Jejunum (tissue), 1 donor: ENCODE measurements around the genes ACBD3 and PARP1.

GRCh38 chr1:225823935-225824429 is 14.1 kb downstream of the EPHX1 start:
- PRO-cap = no peak

GRCh38 chr1:225843222-225844058 is 33.5 kb downstream of the EPHX1 start:
- PRO-cap = no peak

- PRO-cap = no peak
Measured at GRCh38 chr1:225844059-225844960, 34.4 kb downstream of the EPHX1 start.

DNA sequence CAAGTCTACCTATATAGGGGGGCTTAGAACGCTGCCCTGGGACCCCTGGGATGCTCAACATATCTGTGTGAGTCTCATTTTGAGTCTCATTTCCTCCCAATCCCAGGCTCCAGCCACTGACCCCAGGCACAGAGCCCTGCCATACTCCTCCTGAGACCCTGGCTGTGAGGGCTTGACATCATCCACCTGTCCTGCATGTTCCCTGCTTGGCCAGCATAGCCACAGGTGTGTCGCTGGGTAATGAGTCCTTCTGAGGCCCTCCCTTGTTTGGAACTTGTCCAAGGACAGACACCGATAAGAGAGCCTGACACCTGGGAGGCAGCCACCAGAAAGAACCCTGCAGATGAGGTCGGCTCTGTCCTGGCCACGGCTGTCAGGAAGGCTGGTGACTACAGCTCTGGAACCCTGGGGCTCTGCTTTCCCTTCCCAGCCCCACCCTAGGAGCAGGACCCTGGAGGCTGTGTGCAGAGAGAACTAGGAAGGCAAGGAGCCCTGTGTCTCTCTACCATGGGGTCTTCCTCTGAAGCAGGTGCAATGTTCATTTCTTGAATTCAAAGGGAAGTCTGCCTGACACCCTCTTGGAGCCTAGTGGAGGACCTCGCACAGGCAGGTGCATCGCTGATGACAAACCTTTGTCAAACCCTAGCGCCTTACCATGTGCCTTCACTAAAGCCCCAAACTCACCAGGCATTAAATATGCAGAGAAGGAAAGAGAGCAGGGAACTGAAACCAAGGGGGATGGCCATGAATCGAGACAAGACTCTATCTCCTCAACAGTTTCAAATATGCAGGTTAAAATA is 34.5 kb downstream of the TMEM63A start:
- PRO-cap = no peak

DNA sequence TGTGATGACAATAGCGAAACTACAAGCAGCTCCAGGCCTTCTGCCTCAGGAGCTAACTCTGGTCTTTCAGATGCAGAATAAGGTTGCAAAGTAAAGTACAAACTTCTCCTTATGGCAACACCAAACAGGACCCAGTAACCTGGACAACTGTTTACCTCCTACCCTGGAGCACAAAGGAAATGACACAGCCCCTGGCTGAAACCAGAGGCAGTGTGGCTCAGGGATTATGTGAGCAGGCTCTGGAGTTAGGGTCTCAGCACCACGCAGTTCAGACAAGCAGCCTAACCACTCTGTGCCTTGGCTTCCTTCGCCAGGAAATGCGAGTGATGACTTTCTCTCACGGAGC is 1.2 kb downstream of the TMEM63A start:
- PRO-cap = no peak

DNA sequence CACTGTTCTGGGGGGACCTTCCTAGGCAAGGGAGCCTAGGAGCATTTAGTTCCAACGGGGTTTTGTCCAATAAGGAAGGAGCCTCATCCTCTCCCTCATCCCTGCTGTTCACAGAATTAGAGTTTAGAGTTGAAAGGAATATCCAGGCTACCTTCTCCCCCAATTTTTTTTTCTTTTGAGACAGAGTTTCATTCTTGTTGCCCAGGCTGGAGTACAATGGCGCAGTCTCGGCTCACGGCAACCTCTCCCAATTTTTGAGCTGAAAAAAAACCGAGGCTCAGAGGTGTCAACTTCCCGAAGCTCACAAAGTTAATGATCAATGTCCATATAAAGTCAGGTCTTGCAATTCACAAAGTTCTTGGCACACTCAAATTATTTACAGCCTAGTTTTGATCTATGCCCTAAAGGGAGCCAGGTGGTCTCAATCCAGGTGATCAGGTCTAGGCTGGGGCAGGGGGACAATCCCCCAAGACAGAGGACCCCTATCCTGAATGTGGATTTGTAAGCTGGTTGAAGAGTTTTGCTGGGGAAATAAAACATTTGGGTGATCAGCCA is 788 bp upstream of the LEFTY1 start:
- PRO-cap = no peak

- PRO-cap = no peak
Measured at GRCh38 chr1:225975761-225976395, 23.3 kb downstream of the SDE2 start.

- PRO-cap = bidirectional peak, plus-strand start at chr1:226063181, minus-strand start at chr1:226063050; bidirectional peak, plus-strand start at chr1:226063534, minus-strand start at chr1:226063282
Measured at GRCh38 chr1:226062919-226063379, 433 bp downstream of the H3-3A start.

- PRO-cap = no peak
Measured at GRCh38 chr1:226064188-226064618, 1.7 kb downstream of the H3-3A start.

DNA sequence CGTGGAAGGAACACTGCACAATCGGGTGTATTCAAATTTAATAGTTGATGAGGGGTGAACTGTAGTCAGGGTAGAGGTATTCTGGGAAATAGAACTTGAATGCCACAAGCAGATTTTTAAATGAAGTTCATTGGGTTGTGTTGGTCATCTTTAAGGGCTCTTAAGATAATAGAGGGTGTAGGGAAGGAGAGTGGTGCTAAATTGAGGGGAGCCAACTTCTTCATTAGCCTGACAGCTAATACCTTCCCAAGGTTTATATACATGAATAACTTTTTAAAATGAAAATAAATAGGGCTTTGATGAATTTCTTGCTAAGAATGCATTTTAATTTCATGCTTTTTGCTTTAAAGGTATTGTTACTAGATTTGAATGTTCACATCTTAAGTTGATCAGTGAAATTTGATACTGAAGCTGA is 2.6 kb downstream of the H3-3A start:
- PRO-cap = no peak

DNA sequence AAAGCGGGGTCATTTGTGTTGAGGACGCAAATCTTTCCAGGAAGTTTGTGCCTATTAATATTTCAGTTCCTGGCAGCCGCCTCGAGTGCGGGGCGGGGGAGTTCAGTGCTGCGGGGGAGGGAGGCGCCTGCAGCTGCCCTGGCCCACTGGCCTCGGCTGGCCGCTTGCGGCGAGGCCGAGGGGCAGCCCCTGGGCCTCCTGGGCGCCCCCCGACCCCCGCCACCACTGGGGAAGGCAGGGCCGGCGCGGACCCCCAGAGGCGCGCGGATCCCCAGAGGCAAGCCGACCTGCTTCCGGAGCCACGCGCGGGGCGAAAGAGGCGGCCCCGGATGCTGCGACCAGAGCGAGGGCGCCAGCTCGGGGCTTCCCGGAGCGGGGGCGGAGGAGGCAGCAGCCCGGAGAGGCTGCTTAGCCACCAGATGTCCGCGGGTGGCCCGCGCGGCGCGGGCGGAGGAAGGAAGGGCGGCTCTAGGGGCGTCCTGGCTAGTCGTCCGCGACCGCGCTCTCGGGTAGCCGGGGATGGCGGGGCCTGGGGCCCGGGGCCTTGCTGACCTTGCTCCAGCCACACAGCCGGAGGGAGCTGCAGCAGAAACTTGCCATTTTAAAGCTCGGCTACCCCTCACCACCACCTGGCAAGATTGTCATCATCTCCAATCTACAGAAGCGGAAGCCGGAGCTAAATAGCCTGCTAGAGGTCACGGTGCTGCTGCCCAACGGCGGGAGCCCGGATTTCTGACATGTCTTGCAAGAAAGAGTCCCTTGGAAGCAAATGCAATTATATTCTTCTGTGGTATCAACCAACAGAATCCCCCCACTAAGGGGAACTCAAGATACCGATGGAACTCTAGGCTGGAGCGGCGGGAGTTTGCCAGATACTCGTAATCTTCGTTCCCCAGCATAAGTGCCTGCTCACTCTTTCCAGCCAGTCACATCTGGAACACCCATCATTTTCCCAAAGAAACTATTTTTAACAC is 48.1 kb downstream of the H3-3A start:
- PRO-cap = bidirectional peak, plus-strand start at position 105 of the sequence, minus-strand start outside the sequence; bidirectional peak, plus-strand start at position 418 of the sequence, minus-strand start at position 312 of the sequence

DNA sequence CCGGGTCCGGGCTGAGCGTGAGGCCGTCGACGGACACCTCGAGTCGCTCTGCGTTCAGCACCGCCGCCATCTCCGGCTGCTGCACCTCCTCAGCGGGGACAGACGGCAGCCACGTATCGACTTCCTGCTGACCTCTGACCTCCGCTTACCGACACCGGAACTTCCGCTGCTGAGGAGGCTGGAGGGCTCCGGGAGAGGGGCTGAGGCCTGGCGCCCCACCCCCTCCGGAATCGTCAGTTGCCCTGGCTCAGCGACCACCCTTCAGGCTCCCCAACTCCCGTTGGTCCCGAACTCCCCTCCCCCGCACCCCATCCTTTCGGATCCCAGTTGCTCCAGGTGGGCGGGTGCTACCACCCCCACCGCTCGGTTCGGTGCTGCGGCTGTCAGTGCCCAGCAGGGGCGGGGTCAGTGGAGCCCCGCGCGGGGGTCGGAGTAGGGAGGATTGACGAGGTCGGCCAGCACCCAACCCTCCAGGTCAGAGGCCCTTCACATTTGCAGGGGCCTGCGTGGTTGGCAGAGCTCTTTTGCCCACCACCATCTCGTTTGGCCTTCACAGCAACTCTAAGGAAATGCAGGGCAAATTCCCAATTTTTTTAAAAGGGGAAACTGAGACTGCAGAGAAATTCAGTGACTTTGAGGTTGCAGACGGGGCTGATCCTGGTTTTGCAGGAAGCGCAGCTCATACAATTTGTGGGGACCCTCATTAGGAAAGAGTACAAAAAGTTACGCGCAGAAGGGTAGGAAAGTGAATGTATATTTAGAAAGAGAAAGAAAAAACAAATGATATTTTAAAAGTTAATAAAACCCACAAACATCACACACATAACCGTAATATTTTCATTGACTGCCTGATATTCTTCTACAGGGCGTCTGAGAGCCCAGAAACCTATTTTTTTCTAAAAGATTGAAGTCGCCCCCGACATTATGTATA is at the start of gene ACBD3:
Gene ACBD3 (minus strand): TSS at position 136 of the 931 bp plus-strand sequence.
- PRO-cap = bidirectional peak, plus-strand start at position 169 of the sequence, minus-strand start at position 81 of the sequence; unidirectional peak, minus-strand start at position 563 of the sequence

DNA sequence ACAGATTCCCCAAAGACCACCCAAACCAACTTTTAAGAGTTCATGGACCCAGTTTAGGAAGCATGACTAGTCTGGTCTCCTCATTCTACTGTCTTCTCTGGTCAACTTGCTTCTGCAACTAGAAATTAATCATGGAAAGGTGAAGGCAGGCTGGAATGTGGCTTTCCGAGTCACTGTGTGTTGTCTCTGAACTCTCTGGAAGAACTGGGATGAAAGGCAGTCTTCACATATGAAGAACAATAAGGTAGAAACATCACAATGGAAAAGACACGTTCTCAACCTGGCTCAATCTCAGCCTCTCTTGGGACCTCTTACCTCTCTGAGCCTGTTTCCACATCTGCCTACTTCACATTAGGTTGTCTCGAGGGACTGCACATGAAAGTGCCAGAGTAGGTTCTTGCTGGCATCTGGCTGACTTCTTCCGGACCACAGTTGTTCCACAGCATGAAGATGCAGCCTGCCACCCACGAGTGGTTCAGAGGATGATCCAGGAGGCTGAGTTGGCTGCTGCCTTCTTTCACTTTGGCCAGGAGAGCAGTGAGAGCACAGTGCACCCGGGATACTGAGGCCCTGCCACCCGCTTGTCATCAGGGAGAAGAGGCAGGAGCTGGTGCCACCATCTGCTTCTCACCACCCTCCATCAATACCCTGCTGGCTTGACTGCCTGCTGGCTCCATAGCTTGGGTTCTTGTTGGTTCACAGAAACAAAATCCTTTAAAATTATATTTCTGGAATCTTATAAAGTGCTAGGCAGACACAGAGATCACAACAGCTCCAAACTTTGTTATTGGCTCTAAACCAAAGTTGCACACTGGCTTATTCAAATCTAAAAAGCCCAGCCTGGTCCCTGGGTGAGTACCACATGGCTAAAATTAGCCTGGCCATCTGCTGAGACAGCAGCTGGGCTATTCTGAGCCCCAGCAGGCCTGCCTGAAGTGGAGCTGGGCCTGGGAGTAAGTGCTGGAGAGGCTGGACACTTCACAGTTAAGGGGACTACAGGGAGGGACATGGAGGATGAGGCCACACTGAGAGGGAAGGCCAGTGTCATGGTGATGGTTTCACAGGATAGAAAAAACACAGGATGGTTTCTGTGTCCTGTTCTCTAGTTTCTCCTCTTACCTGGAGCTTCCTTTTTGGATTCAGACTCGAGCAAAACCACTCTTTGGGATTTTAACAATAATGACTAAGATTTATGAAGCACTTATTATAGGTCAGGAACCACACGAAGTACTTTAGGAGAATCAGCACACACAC is 46.9 kb upstream of the LIN9 start:
- PRO-cap = no peak

GRCh38 chr1:226369091-226369624 is 38.7 kb downstream of the PARP1 start:
- PRO-cap = no peak

GRCh38 chr1:226400474-226401092 is 7.3 kb downstream of the PARP1 start:
- PRO-cap = no peak

DNA sequence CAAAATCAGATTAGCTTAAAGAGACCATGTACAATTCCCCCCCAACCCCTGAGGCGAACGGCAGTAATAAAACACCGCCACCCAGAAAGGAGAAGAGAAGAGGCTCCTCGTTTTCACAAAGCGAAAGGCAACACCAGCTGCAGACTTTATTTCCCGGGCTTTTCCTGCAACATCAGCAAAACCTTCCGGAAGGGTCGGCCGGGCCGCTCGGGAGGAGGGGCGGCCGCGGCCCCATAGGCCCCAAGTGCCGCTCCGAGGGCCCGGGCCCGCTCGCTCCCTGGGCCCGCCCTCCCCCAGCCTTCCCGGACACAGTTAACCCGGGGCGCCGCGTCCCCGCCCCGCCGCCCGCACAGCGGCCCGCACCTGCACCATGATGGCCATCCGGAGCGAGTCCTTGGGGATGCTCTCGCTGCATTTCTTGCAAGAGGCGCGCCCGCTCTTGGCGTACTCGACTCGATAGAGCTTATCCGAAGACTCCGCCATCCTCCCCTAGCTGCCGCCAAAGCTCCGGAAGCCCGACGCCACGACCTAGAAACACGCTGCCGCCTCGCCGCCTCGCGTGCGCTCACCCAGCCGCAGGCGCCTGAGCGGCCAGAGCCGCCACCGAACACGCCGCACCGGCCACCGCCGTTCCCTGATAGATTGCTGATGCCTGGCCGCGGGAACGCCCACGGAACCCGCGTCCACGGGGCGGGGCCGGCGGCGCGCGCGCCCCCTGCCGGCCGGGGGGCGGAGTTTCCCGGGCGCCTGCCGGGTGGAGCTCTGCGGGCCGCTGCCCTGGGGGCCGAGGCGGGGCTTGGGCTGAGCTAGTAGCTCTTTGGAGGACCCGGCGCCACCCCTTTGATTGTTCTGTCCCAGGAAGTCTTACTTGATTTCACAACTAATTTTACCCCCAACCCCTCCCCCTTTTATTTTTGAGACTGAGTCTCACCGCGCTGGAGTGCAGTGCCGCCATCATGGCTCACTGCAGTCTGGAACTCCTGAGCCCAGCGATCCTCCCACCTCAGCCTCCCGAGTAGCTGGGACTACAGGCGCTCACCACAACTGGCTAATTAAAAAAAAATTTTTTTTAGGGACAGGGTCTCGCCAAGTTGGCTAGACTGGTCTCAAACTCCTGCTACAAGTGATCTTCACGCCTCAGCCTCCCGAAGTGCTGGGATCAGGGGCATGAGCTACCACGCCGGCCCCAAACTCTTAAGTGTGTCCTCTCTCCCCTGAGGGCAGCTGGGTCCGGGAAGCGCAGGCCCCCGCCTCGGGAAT is at the start of gene PARP1:
Gene PARP1 (minus strand): TSS at position 647 of the 1,260 bp plus-strand sequence.
- PRO-cap = bidirectional peak, plus-strand start at position 190 of the sequence, minus-strand start at position 117 of the sequence; bidirectional peak, plus-strand start at position 735 of the sequence, minus-strand start at position 636 of the sequence

DNA sequence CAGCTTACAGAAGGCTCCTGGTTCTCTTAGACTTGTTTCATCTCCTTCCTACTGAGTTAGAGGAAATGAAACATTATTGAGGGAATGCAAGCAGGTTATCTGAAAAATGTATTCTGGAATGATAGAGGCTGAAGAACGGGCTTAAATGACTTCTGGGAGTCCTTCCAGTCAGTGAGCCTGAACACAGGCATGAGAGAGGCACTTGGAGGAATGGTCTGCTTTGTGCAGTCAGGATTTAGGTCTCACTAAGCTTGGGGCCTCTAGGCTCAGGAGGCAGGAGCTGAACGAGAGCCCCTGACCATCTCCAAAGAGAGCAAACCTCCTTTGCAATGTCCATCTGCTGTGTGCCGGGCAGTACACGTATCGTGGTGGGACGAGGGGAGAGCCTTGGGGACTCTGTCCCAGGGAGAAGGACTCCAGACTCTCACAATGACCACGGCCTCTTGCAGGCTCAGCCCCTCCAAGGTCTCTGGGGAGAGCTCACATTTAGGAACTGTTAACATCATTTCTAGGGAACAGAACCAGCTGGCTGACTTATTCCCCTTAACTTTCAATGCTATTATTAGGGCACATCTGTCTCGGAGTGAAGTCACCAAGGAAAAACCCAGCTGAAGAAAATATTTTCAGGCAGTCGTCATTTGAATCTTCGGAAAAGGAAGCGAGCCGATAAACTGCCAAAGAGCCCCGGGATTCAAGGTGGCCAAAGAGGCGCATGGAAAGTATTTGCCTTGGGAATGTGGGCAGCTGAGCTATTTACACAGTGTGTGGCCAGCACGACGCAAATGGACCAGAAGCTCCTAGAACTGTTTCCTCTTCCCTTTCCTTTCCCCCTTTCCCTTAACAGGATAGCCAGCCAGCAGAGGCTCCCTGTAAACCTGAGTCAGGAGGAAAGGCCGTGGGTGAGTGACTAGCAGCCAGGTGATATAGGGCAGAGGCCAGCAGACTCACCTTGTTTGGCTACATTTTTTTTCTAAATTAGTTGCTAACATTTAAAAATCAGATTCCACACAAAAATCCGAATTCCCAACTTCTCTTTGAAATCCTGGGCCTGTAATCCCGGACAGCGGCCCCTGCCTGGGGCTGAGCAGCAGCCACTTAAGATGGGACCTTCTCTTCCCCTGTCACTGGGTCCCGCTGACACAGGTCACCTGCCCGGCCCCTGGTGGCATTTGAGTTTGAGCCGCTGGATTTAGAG is 74.6 kb downstream of the ITPKB start:
- PRO-cap = bidirectional peak, plus-strand start at position 677 of the sequence, minus-strand start at position 471 of the sequence

DNA sequence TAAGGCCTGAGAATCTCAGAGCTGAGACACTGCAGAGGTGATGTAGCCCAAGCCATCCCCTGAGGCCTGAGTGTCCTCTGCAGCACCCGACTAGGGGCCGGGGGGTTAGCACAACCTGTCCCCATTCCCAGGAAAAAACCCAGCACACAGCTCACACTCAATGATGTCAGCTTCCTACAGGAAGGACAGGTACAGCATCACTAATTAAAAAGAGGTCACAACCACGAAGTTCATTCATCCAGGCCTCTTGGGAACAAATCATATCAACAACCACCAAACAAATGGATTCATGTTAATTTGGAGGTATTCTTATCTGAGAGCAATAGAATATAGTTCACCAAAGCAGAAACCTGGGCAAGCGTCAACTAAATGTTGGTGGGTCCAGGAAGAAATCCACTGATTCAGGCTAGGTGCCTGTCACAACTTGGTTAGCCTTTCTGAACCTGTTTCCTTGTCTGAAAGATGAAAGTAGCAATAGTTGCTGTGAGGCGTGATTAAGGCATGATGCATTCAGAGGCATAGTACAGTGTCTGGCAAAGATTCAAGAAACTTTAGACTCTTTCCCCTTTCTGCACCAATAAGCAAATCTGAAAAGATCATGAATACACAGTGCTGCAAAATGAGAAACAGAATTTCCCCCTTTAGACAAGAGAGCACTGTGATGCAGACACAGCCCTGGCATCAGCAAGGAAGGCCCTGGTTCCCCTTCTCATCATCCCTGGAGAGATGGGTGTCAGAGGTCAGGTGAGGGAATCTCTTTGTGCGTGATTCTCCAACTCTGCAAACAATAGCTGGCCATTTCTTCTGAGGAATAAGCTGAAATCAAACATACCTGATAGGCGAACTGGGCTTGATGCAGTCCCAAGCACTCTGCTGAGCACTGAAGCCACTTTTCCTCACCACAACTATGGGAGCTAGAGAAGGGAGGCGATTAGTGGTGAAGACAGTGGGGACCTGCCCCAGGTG is 42.0 kb downstream of the ITPKB start:
- PRO-cap = no peak

- PRO-cap = no peak
Measured at GRCh38 chr1:226702297-226703163, 36.6 kb downstream of the ITPKB start.

- PRO-cap = no peak
Measured at GRCh38 chr1:226704480-226705002, 34.5 kb downstream of the ITPKB start.